Anterior vena cava (tissue), 1 donor: Measurements from ENCODE around the genes MED31 and SLC13A5.

- PRO-cap: no peak
Observed at GRCh38 chr17:5385513-5386073, 33.9 kb downstream of the NUP88 start.

DNA sequence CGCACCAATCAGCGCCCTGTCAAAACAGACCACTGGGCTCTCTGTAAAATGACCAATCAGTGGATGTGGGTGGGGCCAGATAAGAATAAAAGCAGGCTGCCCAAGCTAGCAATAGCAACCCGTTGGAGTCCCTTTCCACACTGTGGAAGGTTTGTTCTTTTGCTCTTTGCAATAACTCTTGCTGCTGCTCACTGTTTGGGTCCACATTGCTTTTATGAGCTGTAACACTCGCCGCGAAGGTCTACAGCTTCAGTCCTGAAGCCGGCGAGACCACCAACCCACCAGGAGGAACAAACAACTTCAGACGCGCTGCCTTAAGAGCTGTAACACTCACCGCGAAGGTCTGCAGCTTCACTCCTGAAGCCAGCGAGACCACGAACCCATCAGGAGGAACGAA is 187.8 kb upstream of the NLRP1 start:
- PRO-cap: no peak

- PRO-cap: no peak
Observed at GRCh38 chr17:6178727-6179104, 108.5 kb downstream of the WSCD1 start.

- PRO-cap: no peak
Observed at GRCh38 chr17:6231684-6232521, 161.7 kb downstream of the WSCD1 start.

- PRO-cap: no peak
Observed at GRCh38 chr17:6456750-6457528, 12.7 kb downstream of the PIMREG start.

- PRO-cap: unidirectional peak, plus-strand start at chr17:6555485
Observed at GRCh38 chr17:6555349-6556043, 859 bp downstream of the PITPNM3 start.

DNA sequence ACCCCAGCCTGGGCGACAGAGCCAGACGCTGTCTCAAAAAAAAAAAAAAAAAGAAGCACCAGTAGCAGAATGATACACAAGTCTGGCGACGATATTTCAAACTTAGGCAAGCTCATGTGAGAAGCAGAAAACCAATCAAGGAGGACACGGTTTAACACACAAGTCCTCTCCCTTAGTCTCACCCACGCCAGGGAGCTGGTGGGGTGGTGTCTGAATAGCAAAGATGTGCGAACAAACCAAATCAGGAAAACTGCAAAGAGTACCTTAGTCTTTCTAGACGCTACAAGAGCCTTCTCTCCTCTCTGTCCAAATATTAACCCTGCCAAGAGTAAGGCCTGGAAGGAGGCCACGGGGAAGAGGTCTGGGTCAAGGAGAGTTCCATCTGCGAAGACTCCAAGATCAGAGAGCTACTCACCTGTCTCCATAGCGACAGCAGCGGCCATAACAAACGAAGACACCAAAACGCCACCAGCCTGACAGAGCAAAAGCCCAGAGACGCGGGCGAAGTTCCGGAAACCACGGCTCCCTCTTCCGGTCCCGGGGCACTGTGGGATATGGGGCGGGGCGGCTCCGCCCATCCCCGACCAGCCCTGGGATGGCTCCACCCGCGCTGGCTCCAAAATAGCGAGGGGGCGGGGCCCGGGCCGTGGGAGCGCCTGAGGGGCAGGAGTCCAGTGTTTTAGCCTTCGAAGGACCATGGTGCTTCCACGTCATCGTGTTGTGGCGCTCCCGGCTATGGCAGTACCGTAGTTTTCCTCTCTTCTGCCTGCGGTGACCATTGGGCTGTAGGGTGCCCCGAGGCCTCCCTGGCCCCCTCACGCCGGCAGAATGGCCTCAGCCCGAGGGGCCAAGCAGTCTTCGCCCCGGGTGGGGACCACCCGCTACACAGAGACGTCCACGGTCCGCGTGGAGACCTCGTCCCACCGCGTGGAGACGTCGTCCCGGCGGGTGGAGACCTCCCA is at the start of gene MED31:
TSS of gene MED31 (minus strand) at position 520 of the 962 bp plus-strand sequence.
- PRO-cap: bidirectional peak, plus-strand start at position 710 of the sequence, minus-strand start at position 520 of the sequence

GRCh38 chr17:6702467-6703418 is 10.4 kb downstream of the SLC13A5 start:
- PRO-cap: no peak

DNA sequence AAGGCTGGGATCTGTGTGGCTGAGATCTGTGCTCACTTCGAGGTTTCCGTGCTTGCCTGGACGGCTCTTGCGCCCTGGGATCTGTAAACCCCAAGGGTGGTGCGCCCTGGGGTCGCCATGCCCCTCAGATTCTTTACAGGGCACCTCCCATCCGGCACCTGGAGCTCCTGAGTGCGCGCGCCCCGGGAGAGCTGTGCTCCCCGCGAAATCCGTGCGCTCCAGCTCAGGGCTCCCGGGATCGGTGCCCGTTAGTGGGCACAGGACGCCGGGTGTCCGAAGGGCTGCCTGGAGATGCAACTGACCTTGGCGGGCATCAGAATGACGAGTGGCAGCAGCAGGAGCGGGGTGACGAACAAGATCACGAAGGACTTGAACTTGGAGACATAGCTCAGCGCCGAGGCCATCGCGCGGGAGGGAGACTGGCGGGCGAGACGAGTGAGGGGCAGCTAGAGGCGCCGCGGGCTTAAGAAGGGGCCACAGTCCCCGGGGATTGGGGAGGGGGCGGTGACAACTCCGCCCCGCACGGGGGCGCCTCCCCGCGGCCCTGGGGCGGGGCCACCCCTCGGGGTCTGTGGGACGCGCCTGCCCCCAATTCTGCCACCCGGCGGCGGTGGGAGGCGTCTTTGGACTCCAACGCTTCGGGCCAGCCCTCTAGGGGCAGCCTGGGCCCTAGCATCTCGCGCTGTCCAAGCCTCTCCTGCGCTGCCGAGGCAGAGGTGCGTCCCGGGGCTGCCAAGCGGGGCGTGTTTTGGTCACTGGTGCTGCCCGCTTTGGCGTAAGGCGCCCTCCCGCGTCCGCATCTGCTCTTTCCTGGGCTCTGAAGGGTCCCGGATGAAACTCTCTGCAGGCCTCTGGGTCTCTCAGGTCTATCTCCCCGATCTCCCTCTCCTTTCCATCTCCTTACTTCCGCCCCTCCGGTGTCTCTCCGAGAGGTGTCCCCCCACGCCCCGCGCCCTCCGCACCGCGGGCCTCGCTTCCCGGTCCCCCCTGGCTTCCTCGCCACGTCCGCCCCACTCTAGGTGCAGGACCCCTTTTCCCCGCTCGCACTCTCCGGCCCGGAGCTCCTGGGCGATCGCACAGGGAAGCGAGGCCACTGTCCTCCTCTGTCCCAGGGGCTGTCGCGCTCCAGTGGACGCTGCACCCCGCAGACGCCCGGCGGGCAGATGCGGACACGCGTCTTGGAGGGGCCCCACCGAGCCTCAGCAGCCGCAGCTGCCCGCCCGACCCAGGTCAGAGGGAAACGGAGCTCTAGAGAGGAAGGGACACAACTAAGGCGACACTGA is at the start of gene SLC13A5:
TSS of gene SLC13A5 (minus strand) at position 440 of the 1,283 bp plus-strand sequence.
- PRO-cap: no peak

DNA sequence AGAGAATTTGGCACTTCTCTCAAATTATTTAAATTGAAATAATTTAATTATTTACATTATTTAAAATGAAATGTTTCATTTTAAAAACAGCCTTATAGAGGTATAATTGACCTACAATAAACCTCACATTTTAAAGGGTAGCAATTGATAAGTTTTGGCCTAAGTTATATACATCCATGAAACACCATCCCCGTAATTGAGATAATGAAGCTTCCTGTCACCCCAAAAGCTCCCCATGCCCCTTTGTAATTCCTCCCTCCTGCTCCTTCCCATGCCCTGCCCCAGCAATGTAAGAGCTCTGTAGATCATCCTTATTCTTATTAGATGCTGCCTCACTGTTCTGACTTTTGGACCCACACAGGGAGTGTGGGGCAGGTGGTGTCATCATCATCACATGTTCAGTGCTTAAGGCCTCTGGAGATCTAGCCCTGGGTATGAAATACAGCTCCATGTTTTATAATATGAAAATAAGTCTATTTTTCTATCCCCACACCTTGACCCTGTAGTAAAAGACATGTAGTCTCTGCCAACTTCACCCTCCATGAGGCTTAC is 1.8 kb downstream of the XAF1 start:
- PRO-cap: no peak

DNA sequence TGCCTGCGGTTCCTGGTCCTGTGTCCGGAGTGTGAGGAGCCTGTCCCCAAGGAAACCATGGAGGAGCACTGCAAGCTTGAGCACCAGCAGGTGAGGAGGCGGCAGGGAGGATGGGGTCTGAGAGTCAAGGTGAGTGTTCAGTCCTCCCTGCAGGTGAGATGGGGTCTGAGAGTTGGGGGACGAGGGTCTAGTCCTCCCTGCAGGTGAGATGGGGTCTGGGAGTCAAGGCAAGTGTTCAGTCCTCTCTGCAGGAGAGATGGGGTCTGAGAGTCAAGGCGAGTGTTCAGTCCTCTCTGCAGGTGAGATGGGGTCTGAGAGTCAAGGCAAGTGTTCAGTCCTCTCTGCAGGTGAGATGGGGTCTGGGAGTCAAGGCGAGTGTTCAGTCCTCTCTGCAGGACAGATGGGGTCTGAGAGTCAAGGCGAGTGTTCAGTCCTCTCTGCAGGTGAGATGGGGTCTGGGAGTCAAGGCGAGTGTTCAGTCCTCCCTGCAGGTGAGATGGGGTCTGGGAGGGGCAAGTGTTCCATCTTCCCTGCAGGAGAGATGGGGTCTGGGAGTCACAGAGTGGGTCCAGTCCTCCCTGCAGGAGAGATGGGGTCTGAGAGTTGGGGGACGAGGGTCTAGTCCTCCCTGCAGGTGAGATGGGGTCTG is 2.4 kb downstream of the XAF1 start:
- PRO-cap: no peak

- PRO-cap: bidirectional peak, plus-strand start at chr17:6786922, minus-strand start at chr17:6786766
Observed at GRCh38 chr17:6786480-6787080, 10.6 kb downstream of the FBXO39 start.

DNA sequence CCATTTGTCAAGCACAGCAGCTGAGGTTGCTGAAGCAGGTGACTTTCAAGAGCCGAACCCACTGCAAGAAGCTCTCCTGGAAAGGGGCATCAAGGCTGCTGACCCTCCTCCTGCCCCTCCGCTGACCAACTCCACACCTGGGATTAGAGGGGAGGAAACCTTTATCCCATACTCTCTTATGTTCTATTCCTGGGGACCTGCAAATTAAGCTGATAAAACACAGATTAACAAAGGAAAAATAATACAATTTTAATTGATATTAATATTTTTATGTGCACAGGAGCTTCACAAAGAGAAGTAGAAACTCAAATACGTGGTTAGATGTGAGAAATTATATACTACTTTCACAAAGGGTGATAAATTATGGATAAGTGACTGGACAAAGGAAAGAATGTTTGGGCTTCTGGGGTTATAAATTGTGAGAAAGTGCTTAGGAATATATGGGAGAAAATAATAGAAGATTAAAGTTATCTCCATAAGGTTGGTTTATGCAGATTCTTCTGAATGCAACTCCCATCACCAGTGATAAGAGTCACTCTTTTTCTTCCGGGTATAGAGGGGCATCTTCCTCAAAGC is 10.8 kb upstream of the TEKT1 start:
- PRO-cap: no peak

- PRO-cap: no peak
Observed at GRCh38 chr17:7012836-7012987, 288 bp downstream of the RNASEK start.

GRCh38 chr17:7021604-7022751 is 872 bp upstream of the BCL6B start:
- PRO-cap: bidirectional peak, plus-strand start at chr17:7022332, minus-strand start at chr17:7022092; bidirectional peak, plus-strand start at chr17:7022570, minus-strand start at chr17:7022405

GRCh38 chr17:7034839-7035681 is 755 bp upstream of the SLC16A13 start:
- PRO-cap: no peak

DNA sequence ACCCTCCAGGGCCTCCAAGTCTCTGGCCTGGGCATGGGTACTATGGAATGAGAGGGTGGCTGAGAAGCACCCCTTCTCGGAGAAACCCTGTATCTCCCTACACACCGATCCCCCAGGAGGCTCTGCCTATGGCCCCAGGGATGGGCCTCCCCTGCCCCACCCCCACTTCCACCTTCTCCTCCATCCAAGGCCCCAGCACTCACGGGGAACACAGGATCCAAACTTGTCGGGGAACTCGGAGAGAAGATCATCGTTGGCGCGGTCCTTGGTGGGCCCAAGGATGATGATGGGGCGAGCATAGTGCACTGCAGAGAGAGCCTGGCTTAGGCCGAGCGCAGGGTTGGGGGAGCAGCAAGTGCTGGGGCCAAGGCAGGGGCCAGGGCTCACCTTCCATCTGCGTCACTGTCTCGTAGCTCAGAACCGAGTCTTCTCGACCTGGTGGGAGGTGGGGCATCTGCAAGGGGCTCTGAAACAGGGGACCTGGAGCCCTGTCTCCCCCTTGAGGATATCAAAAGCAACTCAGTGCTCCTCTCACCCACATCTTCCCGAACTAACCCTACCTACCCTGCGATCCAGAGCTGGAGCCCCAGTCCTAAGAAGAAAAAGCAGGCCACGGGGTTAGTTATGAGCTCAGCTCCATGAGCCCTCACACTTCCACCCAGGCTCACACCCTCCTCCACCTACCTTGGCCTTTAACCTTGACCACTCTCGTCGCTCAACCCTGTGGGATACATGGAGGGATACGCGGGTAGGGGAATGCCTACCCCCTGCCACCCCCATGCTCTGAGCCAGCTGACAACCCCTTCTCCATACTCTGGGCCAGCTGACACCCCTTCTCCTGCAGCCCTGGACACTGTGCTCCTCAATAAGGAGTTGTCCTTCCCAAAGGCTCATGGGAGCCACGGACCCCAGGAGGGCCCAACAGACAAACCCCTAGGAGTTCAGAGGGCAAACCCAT is 14.4 kb upstream of the ASGR1 start:
- PRO-cap: no peak

- PRO-cap: no peak
Observed at GRCh38 chr17:7228030-7228331, 6.3 kb downstream of the DVL2 start.

DNA sequence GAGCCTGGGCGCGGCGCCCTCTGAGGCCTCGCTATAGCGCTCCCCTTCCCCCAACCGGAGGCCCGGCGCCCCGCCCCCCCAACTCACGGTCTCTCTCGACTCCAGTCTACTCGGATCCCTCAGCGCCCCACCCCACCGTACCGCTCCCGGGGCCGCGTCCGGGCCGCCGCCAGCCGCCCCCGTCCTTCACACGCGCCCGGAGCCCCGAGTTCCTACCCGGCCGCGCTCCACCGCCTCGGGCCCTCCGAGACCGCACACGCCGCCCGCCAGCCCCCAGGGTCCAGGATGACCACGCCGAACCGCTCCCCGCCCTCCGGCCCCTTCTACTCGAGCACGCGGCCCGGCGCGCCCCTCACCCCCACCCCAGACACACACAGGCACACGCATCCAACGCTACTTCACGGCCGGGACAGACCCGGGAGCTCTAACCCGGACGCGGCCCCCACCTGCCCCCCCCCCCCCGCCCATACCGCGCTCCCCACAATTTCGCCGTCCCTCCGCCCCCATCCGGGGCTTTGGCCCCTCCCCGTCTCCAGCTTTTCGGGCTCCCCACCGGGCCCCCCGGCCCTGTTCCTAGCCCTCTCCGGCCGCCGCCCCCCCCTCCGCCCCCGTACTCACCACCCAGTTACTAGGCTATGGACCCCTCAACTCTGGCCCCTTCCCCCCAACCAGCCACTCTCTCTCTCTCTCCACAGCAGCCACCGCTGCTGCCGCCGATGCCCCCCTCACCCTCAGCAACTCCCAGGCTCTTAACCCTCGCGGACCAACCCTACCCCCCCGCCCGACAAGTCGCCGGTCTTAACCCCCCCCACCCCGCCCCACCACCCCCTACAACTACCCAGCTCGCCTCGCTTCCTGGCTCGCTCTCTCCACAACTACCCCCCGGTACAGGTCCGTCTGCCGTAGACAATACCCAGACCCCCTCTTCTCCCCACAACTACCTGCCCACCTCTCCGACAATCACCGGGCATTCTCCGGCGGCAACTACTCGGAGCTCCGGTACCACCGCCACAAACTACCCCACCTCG is 1.1 kb downstream of the PHF23 start:
- PRO-cap: bidirectional peak, plus-strand start at position 104 of the sequence, minus-strand start outside the sequence

DNA sequence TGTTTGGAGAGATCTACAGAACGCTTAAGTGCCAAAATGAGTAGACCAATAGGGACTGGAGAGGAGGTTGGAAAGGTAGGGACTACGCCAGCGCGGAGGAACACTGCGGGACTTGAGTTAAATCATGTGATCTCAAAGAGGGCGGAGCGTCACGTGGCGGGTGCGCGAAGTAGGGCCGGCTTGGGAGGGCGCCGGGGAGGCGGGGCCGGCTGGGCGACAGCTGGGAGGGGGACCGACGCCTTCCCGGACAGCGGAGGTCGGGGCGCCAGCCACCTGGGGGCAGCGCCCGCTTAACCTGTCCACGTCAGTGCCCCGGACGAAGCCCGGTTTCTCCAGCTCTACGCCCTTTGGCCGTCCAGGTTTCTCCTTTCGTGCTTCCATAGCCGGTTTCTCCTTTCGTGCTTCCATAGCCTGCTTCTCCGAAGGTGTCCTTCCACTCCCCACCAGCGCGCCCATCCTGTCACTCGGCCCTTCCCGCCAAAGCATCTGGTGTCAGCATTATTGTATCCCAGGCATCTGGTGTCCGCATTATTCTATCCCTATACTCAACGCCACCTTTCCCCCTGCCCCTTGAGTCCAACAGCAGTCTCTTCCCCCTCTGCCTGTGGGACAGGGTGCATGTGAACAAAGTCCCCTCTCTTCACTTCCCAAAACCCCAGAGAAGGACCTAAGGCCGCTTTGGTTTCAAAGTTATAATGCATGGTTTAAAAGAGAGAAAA is 824 bp upstream of the GABARAP start:
- PRO-cap: bidirectional peak, plus-strand start at position 212 of the sequence, minus-strand start at position 102 of the sequence